Measurements from ENCODE around the gene XPC.

DNA sequence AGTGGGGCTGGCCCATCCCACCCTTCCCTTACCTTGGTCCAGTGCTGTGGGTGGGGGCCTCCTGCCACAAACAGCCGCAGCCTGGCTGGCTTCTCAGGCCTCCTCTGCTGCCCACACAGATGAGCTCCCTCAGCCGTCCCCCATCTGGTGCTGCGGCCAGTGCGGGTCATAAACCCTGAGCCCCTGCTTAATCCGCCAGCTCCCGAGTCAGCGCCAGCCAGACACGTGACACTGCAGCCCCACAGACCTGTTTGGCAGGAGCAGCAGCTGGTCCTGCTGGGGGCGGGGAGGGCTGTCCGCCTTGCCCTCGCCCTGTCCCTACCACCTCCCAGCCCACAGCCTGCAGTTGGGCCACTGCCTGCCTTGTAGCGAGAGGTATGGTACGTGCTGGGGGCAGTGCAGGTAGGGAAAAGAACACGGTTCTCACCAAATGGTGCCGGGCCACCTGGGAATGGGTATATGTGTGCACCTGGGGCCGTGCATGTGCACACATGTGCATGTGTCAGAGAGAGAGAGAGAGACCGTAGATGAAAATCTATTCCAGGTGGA, 86.2 kb downstream of the IQSEC1 start:
- RRBS: no CpG with 5 or more reads among the region's 17 CpGs

DNA sequence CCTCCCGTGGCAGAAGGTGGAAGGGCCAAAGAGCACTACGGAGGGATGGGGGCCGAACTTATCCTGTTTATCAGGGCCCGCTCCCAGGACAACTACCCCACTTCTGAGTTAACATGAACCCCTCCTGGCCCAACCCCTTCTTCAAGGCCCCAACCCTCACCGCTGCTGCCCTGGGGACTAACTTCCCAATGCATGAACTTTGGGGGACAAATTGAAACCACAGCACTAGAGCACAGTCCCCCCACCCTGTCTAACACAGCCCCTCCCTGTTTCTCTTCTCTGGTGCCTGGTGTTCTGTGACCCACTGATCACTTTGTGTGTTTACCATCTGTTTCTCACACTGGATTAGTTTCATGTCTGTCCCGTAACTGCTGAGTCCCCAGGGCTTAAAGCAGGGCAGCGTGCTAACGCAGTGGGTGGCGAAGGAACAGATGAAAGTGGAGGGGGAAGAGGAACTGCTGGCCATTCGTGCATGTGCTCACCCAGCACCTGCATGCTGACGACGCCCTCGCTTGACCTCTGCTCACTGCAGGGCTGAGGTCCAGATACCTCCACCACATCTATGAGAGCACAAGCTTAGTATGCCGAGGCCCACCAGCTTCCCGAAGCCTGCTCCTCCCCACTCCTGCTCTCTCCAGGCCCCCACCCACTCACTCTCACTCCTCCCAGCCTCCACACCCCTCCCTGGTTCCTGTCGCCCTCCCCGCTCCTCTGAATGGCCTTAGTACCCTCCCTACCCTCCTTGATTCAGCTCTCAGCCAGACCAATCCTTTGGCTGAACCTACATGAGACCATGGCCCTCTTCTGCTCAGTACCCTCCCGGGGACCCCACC, 14.8 kb upstream of the IQSEC1 start:
- RRBS: no CpG with 5 or more reads among the region's 18 CpGs

DNA sequence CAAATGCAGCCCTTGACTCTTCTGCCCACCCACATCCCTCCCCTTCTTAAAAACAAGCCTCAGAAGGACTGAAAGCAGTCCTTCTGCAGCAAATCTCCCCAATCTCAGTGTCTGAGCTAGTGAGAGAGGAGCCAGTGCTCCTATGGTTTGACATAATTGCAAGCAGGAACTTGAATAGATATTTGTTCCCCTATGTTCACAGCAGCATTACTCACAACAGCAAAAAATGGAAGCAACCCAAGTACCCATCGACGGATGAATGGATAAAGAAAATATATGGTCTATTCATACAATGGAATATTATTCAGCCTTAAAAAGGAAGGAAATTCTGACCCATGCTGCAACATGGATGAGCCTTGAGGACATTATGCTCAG, 18.3 kb upstream of the FBLN2 start:
- RRBS: no CpG with 5 or more reads among the region's 2 CpGs

GRCh38 chr3:13532001-13532558, 16.8 kb upstream of the FBLN2 start:
- RRBS: no CpG with 5 or more reads among the region's 10 CpGs

DNA sequence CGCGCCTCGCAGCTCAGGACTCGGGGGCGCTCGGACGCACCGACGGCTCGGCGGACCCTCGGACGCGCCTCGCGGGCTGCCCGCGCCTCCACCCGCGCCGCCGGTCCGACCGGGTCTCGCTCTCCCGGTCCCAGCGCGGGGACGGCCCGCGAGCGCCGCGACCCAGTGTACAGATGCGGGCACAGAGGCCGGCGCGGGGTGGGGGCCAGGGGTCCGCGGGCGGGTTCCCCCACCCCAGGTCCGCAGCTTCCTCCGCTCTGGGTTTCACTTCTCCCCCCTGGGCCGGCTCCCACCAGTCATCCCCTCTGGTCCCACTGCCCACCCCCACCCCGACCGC, 297 bp downstream of the FBLN2 start:
- RRBS: 11% methylated on average over 13 of the region's 46 CpGs

DNA sequence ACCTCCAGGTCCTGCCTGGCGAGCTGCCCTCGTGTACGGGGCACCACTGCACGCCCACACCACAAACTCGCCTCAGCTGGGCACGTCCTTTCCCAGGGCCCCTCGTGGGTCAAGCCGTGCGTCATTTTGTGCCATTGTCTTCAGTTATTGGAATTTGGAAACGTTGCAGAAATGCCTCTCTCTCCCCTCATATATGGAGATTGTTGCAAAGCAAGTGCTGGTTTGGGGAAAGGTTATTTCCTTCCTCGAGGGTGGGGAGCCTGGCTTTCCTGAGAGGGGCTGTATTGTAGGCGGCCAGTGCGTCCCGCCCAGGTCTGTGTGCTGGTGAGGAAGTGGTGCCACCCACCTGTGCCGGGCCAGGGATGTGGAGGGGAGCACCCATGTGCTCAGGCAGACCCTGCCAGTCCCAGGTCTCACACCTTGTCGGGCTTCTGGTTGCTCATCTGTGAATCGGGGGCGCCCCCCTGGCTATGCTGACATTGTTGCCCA, 4.6 kb downstream of the FBLN2 start:
- RRBS: no CpG with 5 or more reads among the region's 18 CpGs

GRCh38 chr3:13608097-13608789, 59.3 kb downstream of the FBLN2 start:
- RRBS: no CpG with 5 or more reads among the region's 11 CpGs

GRCh38 chr3:14178008-14178993, at the start of gene XPC:
Gene XPC, minus strand, starts transcription at chr3:14178601.
- RRBS: 1% methylated on average over 26 of the region's 82 CpGs

DNA sequence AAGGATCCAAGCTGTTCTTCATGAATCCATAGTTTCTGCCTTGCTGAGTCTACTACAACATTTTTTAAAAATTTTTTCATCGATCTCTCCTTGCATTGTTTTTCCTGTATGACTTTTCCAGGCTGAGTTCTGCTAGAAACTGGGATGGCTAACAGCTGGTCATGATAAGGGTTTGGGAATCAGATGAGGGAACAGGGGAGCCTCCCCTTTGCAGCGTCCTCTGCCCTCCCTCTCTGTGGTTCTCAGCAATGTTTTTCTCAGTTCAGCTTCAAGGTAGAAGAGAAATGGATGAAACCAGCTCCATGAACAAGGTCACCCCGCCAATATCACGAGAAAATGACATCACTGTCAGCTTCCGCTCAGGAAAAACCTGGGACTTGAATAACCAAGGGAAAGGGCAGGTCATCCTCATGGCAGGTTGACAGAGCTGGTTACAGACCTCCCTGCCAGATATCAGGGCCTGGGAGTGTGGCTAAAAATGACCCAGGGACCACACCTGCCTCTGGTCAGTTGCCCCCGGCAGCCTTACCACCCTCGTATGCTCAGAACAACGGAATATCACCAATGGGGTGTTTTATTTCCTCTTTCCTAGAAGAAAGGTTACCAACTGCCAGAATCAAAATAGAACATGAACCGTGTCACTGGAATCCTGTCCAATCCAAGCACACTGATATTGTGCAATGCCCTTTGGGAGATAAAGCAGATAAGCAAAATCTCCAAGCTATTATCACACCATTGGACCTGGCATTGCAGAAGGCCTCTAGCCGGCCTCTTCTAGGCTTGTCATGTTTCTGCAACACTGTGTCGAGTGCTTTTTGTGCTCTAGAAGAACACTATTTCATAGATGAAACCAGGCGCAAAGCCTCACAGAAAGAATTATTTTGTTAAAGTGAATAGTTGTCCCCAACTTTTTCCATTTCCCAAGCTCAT, 26.1 kb downstream of the LSM3 start:
- RRBS: no CpG with 5 or more reads among the region's 12 CpGs

- RRBS: no CpG with 5 or more reads among the region's 8 CpGs
Observed at GRCh38 chr3:14272806-14273573, 94.4 kb downstream of the LSM3 start.

DNA sequence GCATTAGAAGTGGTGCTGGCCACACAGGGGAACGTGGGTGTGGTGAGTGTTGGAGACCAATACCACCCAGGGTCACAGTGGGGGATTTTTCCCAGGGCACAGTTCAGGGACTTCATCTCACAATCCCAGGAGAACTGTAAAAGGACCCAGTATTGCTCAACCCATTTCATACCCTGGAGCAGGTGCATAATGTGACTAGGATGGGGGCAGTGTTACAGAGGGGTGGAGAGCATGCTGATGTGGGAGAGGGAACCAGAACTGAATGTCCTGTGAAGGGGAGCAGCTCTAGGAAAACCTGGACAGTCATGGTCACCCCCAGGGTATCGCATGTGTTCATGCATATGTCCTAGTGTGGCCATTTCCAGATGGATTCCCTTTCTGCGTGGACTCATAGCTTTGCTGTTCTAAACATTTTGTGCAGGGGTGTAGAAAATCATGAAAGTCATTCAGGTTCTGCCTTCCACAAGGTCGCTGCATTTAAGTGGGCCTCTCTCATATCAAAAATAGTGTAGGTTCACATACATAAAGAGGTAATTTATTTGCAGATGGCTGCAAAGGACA, 110.4 kb downstream of the LSM3 start:
- RRBS: no CpG with 5 or more reads among the region's 4 CpGs

GRCh38 chr3:14301513-14302020, 100.8 kb upstream of the SLC6A6 start:
- RRBS: no CpG with 5 or more reads among the region's 16 CpGs

GRCh38 chr3:14429207-14429767, 26.9 kb downstream of the SLC6A6 start:
- RRBS: no CpG with 5 or more reads among the region's 6 CpGs

DNA sequence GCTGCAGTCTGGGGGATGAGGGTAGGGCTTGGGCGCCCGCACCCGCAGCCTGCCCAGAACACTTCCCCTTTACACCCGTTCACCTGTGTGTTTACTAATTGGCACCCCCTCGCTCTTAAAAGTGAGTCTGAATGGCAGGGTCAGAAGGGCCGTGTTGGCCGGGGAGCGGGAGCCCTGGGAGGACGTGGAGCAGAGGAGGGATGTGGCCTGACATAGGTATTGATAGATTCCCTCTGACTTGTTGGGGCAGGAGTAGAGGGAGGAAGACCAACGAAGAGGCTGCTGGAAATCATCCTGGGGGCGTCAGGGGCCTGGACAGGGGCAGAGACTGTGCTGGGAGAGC, 51.5 kb downstream of the SLC6A6 start:
- RRBS: no CpG with 5 or more reads among the region's 11 CpGs

- RRBS: 25% methylated on average over 2 of the region's 16 CpGs
Observed at GRCh38 chr3:14532461-14533101, 7.6 kb downstream of the GRIP2 start.

DNA sequence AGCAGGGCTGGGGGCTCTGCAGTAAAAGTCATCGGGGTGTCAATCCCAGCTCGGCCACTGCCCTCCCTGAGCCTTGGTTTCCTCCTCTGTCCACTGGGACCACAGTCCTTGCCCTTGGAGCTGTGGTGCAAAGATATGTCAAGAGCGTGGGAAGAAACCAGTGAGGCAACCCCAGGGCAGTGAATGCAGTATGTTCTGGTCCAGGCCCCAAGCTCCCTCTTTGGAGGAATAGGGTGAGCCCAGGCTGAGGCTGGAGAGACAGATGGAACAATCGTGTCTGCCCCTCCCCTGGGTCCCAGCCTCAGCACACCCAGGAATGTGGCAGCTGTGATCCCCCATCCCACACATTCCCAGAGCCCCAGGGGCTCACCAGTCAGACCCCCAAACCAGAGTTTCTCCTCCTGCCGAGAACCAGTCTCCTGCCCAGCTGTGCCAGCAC, 717 bp downstream of the GRIP2 start:
- RRBS: no CpG with 5 or more reads among the region's 5 CpGs

GRCh38 chr3:14616925-14617326, 34.6 kb upstream of the CCDC174 start:
- RRBS: no CpG with 5 or more reads among the region's 7 CpGs

- RRBS: no CpG with 5 or more reads among the region's 23 CpGs
Observed at GRCh38 chr3:14652507-14653019, 1.0 kb downstream of the CCDC174 start.

GRCh38 chr3:14847912-14848312, 29.1 kb downstream of the FGD5 start:
- RRBS: no CpG with 5 or more reads among the region's 11 CpGs

DNA sequence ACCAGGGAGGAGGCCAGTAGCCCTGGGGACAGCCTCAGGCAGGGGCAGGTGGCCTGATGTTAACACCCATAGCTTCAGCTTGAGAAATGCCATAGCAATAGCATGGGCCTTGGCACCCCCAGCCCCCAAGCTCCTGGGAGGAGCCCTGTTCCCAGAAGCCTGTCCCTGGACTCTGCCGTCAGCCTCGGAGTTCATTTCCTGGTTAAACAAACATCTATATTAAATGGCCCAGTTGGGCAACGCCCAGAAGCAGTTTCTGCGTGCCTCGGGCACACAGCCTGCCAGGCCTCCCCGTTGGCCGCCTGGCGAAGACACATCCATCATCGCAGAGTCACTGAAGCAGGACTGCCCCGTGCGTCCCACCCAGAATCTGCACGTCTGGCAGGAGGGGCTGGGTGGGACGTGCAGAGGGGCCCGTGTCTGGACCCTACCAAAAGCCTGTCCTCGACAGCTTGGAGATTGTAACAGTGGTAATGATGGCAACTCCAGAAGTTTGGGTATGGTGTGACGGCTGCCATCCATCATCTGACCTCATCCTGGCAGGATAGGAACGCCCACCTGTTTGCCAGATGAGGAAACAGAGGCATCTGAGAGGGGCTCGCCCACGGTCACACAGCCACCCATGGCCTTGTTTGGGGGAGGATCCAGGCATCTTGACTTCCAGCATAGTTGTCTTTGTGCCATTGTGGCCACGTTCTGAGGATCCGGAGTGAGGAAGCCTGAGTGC, 58.4 kb downstream of the FGD5 start:
- RRBS: no CpG with 5 or more reads among the region's 21 CpGs